Camera-type eye (tissue), 1 donor: ENCODE data around the genes AKR7A3, MICOS10, NBL1 and OTUD3.

- RAMPAGE, long total RNA = no peak
These were observed 87.4 kb downstream of the UBR4 start for GRCh38 chr1:19122485-19123208.

DNA sequence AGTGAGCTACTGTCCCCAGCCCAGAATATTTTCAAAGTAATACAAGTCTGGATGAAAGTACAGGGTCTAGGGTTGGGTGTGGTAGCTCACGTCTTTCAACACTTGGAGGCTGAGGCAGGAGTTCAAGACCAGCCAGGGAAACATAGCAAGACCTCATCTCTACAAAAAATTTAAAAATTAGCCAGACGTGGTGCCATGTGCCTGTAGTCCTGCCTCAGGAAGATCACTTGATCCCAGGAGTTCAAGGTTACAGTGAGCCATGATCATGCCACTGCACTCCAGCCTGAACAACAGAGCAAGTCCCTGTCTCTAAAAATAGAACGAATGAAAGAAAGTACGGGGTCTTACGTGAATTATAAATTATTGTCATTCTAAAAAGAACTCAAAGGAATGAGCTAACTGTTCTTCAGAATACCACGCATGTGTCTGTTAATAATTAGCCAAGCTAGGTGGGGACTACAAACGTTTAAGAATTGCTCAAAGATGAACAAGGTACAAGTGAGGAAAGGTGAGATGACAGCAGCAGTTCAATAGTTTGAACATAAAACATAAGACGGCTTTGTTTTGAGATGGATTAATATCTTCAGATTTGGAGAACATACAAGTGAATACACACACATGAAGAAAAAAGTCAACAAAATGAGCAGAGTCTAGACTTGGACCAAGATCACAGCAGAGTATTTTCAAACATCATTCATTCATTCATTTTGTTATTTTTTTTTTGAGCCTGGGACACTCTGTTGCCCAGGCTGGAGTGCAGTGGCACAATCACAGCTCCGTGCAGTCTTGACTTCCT, 79.7 kb downstream of the UBR4 start:
- RAMPAGE, long total RNA = no peak

DNA sequence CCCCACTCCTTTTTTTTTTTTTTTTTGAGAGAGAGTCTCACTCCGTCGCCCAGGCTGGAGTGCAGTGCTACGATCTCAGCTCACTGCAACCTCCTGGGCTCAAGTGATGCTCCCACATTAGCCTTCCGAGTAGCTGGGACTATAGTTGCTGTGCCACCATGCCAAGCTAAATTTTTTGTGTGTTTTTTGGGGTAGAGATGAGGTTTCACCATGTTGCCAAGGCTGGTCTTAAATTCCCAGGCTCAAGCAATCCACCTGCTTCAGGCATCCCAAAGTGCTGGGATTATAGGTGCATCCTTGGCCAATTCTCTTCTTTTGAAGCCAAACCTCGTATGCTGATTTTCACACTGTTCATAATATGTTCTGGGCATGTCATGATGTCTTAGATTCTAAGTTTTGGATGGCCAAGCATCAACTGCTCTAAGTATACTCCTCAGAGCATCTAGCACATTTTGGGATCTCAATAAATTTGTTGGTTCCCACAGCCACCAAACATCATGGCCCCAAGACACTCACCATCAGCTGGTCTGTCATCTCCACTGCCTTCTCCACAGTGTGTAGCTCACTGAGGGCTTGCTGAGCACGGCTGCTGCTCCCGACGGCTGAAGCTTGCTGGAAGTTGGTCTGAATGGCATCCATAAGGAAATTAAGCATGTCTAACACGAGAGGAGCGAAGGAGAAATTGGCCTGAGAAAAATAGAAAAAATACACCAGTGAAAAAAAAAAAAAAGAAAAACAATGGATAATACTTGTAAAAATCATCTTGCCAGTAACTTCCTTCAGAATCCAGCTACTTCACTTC, 50.3 kb downstream of the UBR4 start:
- RAMPAGE, long total RNA = no peak

GRCh38 chr1:19181805-19182131, 28.3 kb downstream of the UBR4 start:
- RAMPAGE, long total RNA = no peak

DNA sequence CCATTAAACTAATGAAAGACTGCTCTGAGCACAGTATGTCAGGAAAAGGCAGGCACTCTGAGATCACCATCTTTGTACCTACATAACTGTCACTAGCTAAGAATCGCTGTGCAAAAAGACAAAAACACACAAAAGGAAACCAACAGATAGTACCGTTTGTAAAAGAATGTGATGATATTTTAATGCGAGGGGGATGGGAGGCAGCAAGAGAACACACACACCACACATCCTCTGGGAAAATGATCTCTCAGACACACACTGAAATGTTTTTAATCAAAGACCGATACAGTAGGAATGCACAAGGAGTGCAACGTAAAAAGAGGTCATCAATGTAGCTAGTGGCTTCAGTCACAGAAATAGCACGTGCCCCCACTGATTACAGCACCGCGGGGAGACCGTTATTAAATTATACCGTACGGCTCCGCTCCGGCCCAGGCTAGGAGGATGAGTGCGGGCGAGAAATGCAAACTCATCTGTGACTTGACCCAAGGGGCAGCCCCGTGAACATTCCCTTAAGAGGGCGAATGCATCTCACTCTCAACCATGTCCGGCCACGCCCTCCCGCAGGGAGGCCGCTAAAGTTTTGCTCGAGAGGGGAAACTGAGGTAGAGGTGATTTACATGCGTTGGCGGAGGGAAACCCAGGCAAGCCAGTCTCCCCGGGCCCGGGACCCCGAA, 655 bp downstream of the UBR4 start:
- RAMPAGE, long total RNA = no peak

- RAMPAGE, long total RNA = no peak
These were observed 13.9 kb downstream of the AKR7A3 start for GRCh38 chr1:19274598-19275075.

- RAMPAGE, long total RNA = no peak
These were observed at the start of gene AKR7A3 for GRCh38 chr1:19288373-19289670. Gene AKR7A3, minus strand, starts transcription at chr1:19288770.

DNA sequence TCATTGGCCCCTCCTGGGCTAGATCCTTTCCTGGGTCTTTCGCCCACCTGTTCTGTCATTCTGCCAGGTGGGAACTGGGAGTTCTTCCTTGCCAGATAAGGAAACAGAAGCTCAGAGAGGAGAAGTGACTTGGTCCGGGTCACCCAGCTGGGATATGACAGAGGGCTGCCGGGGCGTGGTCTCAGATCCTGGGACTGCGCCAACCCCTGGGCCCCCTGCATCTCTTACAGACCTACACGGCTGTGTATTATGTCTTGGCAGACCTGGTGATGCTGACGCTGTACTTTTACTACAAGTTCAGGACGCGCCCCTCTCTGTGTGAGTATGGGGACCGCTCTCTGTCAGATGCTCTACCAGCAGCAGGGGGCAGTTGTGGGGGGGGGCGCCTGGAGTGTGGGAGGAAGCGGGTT, 13.1 kb downstream of the SLC66A1 start:
- RAMPAGE, long total RNA = no peak

GRCh38 chr1:19353461-19354211, 41.5 kb downstream of the SLC66A1 start:
- RAMPAGE, long total RNA = no peak

DNA sequence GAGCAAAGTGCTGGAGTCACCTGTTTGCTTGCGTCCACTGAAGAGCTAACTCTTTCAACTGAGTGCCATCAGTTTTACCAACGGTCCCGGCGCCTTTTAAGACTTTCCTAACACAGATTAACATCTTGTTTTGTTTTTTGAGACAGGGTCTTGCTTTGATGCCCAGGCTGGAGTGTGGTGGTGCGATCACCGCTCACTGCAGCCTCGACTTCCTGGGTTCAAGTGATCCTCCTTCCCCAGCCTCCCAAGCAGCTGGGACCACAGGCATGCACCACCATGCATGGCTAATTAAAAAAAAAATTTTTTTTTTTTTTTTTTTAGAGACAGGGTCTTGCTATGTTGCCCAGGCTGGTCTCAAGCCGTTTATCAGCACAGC, 50.8 kb downstream of the SLC66A1 start:
- RAMPAGE, long total RNA = no peak

DNA sequence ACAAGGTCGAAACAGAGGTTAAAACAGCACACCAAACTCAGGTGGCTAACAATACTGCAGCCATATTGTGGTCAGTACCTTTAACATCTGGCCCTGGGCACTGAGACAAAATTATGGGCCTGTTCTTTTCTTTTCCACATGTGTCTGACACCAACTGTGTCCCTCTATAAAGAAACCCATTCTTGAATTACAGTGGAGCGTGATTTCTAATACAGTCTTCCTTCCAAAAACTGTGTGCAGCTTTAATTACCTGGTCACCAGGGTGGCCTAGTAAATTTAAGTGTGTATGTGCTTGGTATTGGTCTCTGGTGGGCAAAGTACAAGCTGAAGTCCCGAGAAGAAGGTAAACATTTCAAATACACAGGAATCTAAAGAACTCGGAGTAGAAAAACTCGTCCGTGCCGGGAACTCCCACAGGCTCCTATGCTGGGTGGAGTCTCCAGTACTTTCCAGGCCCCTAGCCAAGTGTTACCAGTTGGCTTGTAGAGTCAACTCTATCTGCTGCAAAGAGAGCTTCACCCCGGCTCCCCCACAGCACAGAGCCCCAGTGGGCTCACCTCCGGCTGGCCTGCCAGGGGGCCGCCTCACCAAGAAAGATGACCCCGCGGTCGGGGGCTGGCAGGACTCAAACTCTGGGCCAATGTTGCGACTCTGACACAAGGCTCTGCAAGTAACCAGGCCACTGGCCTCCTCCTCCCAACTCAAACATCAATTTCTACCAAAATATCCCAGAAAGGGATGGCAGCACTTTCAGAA, 73.7 kb downstream of the SLC66A1 start:
- RAMPAGE, long total RNA = no peak

DNA sequence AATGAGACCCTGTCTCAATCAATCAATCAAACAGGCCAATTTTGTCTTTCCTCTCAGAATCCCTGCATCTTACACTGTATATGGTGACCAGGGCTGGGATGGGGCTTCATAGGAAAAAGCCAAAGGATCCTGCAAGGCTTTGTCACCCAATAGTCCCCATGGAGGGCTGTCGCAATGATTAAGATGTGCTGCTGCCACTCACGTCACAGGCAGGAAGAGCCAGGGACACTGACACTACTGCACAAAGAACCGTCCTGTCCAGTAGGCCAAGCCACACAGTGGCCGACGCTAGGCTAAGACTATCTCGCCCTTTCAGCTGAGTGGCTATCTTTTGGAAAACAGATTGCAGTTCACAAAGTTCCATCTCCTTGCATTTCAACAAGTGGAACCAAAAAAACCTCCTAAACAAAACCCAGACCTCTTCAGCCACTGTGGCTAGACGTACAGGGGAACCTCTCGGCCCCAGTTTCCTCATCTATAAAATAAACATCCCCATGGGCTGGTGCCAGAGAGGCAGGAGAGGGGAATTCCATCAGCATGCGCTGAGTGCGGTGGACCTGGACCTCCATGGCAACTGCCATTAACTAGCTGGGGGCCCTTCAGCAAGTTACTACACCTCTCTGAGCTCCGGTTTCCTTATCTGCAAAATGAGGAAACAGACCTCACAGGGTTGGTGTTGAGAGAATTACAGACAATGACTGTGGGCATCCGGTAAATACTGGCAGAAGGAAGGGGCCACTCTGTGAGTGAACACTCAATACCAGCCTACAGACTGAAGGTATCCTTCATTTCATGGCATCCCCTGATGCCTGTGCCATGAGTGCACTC, 8.7 kb downstream of the CAPZB start:
- RAMPAGE, long total RNA = no peak

GRCh38 chr1:19504902-19505286, 19.6 kb upstream of the CAPZB start:
- RAMPAGE, long total RNA = no peak

GRCh38 chr1:19596123-19597196, at the start of gene MICOS10:
Gene MICOS10, plus strand, starts transcription at chr1:19596979.
- RAMPAGE, long total RNA = start-site peak on the plus strand at chr1:19596989-19597039, 161 reads

DNA sequence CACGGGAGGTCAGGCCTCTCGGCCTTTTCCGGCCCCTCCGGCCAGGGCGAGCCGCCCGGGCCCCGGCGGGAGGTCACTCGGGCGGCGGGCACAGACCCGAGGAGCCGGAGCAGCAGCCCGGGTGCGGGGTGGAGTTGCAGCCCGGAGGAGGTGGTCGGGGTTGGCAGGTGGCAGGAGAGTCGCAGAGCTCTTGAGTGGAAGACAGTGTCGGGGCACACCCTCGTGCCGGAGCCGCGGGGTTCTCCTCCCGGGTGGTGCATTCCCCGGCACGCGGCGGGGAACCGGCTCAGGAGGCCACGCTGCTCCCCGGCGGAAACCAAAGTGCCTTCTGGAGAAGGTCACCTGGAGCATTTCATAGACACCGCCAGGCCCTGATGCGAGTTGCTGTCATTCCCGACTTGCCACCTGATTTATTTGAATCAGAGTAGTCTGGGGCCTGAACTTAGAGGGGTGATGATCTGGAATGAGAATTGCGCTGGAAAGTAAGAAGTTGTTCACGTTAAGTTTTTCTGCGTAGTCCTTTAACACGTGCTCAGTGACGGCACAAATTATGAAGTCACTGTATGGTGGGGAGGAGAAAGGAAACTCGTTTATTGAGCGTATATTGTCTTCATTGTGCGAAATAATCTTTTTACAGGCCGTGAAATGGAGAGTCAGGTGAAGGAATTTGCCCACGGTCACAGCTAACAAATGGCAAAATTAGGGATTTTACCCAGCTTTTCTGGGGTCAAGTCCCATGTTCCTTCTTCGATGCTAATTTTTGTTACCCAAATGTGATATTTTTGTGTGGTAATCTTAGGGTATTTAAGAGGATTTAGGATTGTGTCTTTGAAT, 635 bp downstream of the MICOS10 start:
- RAMPAGE, long total RNA = no peak

DNA sequence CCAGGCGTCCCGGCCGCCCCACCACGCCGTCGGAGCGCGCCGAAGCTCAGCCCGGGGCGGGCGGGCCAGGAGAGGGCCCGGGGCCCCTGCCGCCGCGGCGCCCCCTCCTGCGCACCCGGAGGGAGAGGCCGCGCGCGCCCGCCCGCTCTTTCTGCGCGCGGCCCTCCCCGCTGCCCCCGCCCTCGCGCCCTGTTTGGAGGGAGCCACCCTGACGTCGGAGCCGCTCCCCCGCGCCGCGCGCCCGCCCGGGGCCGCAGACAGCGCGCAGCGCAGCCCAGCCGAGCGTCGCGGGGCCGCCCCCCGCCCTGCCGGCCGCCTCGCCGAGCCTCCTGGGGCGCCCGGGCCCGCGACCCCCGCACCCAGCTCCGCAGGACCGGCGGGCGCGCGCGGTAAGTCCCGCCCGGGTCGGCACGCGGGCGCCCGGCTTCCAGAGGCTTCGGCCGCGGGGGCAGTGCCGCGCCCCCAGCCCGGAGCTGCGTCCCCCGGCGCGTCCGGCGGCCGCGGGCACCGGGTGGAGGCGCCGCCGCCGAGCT, at the start of gene NBL1:
Gene NBL1 (plus strand): TSS at position 254 of the 533 bp plus-strand sequence.
- RAMPAGE, long total RNA = no peak

GRCh38 chr1:19644591-19645523, 746 bp downstream of the NBL1 start:
- RAMPAGE, long total RNA = no peak

GRCh38 chr1:19687997-19688821, 23.5 kb downstream of the HTR6 start:
- RAMPAGE, long total RNA = no peak

GRCh38 chr1:19750357-19751014, 49.2 kb downstream of the TMCO4 start:
- RAMPAGE, long total RNA = no peak

GRCh38 chr1:19881921-19883180, at the start of gene OTUD3:
Gene OTUD3, plus strand, starts transcription at chr1:19882395.
- RAMPAGE, long total RNA = no peak